Brain (tissue), 1 donor: Measurements from ENCODE around the gene MARK3.

DNA sequence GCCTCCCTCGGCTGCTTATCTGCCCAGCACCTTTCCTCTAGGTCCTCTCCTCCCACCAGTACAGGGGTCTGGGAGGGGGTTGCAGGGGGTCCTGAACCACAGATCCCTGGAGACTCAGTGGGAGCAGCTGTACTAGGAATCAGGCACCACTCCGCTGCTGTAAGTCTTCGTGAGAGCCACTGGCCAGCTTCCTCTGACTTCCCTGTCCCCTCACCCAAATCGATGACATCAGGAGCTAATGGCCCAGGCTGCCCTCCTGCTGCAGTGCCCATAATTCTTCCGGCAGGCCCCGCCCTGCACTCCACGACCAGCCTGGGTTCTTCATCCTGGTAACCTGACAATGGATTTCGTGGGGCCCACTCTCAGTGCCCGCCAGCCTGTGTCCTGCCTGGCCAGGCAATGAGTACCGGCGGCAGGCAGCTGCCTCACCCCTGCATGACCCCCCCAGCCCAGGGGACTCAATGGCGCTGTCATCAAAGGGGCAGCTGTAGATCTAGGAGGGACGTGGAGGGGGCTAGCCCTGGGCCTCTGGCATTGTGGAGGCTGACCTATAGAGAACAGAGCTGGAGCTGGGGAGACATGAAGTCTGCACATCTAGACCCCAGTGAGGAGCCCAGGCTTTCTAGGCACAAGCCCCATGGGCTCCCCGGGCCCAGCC lies 4.9 kb downstream of the ANKRD9 start:
- RRBS, result no CpG with 5 or more reads among the region's 14 CpGs

- RRBS, result no CpG with 5 or more reads among the region's 9 CpGs
Observed at GRCh38 chr14:102696342-102696951, 80.8 kb upstream of the TRAF3 start.

GRCh38 chr14:102768246-102768641 lies 9.0 kb upstream of the TRAF3 start:
- RRBS, result no CpG with 5 or more reads among the region's 7 CpGs

DNA sequence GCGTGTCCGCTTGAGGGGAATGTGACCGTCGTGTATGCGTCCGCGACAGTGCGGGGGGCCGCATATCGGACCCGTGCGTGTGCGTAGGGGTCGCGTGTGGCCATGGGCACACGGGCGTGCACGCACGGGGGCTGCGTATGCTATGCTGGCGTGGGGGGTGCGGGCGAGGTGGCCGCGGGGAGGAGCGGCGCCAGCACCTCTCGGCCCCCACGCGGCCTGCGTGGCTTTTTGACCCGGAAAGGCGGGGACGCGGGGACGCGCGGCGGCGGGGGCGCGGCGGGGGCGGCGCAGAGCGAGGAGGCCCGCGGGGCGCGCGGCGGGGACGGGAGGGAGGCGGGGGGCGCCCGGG lies 396 bp upstream of the TRAF3 start:
- RRBS, result 3% methylated on average over 6 of the region's 56 CpGs

GRCh38 chr14:102819271-102820138 lies 42.3 kb downstream of the TRAF3 start:
- RRBS, result no CpG with 5 or more reads among the region's 18 CpGs

DNA sequence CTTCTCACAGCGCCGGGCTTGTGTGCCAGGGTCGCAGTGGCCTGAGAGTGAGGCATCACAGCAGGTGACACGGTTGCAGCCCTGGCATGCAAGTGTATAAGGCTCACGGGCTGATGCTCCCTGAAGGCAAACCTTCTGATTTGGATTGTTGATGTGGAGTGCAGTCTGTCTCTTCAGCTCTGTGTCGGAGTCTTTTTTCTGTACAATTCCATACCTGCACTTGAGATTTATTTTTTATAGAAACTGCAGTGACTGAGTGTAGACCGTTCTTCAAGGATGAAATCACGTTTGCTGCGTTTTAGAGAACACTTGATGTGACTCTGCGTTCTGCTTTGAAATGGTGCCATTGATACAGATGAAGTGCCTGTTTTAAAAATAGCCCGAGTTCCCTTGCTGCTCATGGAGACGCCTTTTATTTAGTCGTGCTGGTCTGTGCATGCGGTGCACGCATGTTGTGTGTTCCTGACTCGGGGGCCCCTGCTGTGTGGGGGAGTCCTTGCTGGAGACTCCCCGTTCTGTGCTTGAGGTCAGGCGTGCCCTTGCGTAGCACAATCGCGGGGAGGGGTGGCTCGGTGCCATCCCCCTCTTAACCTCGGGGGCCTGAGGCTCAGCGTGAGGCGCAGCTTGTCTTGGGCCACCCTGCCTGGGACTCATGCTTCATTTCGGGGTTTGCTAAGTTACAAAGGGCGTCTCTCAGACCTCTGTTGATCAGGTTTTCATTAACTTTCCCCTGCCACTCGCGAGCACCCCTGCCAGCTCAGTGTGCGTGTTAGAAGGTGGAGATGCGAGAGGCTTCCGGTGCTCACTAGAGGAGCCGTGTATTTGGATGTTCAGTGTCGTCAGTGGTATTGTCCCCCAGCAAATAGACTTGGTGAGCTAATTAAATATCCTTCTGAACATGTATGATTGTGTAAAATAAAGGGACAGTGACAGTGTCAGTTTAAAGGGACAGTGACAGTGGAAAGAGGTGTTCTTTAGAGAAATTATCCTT lies 21.5 kb upstream of the AMN start:
- RRBS, result no CpG with 5 or more reads among the region's 34 CpGs

DNA sequence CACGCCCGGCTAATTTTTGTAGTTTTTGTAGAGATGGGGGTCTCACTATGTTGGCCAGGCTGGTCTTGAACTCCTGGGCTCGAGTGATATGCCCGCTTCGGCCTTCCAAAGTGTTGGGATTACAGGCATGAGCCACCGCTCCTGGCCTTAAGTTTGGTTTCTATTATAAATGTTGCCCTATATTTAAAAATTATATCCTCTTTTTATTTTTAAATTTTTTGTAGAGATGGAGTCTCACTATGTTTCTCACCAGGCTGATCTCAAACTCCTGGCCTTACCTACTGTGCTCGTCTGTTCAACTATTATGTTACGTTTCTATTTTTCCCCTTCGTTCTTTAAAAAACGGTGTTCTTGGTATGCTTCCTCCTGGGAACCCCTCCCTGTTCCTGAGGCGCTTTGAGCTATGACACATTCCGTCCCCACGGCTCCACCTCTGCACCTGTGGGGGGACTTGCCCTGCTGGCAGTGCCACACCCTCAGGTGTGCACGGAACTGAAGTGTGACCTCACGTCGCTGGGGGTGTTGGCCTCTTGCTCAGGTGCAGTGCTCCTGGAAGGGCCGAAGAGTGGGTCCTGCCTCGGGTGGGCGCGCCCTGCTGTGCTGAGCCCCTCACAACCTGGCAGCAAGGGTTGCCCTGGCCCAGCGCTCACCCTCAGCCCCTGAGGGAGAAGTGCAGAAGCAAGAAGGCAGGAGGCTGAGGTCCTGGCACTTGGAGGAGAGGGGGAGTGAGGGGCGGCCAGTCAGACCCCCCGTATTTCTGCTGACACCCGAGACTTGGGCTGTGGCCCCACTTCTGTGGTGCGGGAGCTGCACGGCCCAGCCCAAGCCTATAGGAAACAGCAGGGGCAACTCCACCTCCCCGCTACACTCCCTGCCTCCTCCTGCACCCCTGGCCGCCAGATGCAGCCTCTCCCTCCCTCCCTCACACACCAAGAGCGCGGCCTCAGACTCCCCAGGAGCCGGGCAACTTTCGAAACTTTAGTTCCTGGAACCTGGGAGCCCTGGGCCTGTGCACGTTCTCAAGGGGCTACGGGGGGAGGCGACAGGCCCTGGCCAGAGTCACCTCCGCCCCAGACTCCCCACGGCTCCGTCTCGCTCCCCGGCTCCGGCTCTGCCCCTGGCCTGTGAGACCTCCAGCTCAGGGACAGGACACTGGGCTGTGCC lies 5.0 kb downstream of the AMN start:
- RRBS, result 80% methylated on average over 2 of the region's 41 CpGs

- RRBS, result 5% methylated on average over 33 of the region's 144 CpGs
Observed at GRCh38 chr14:102928400-102929679, 6.4 kb downstream of the AMN start.

GRCh38 chr14:102933285-102934075 lies 11.0 kb downstream of the AMN start:
- RRBS, result no CpG with 5 or more reads among the region's 27 CpGs

DNA sequence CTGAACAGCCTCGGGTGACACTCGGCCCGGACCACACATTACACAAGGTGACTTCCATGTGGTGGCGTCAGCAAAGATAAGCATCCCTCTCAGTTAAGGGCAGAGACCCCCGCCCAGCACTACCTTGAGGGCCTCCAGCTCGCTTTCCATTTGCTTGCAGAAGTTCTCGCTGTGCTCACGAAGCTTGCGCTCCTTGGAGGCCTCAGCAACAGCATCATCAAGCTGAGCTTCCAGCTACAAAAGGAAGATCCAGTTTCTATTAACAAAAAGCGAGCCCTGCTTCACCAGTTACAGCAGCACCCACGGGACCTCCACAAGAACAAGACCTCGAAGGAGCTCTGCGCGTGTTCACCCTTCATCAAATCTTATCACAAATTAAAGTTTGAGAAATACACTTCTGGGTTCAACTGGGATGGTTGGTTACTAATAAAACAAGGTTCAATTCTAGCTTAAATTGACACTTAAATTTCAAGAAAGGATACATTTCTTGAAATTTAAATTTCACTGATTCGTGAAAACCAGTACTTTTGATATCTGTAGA lies 47.6 kb downstream of the AMN start:
- RRBS, result no CpG with 5 or more reads among the region's 15 CpGs

DNA sequence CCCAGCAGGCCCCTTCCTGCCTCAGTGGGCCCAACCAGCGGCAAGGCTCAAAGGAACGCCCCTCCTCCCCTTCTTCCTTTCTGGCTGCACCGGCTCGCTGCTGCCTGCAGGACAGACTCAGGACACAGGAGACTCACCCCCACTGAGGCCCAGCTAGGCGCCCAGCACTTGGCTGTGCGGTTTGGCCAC lies 667 bp downstream of the TNFAIP2 start:
- RRBS, result no CpG with 5 or more reads among the region's 6 CpGs

DNA sequence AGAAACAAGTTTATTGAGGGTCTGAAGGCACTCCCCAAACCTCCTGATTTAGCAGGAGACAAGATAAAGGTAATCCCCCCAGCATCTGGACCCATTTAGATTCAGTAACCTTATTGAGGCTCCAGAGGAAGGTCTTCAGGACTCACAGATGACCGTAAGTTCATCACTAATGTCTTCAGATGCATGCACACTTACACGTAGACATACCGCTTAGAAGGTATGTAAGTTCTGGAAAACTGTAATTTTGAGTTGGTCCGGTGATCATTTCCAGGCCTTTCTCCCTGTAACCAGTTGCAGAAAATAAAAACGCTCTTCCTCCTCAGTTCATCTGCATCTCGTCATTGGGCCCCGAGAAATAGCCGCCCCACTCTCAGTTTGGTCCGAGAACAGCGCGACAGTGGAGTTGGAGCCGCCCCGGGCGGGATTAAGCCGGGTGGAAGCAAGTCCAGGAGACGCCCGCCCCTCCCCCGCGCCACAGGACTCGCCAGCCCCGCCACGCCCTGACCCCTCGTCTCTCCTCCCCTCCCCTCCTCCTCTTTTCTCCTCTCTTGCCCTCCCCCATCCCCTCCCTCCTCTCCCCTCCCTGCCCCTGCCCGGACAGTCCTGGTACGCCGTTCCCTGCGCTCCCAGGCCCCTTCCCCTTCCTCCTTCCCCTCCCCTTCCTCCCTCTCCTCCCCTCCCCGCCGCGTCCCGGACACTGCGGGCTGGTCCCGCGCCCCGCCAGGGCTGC lies 83.7 kb downstream of the TNFAIP2 start:
- RRBS, result 3% methylated on average over 4 of the region's 35 CpGs

- RRBS, result no CpG with 5 or more reads among the region's 5 CpGs
Observed at GRCh38 chr14:103243803-103244472, 90.1 kb upstream of the EIF5 start.

- RRBS, result no CpG with 5 or more reads among the region's 9 CpGs
Observed at GRCh38 chr14:103284803-103285440, 49.1 kb upstream of the EIF5 start.

DNA sequence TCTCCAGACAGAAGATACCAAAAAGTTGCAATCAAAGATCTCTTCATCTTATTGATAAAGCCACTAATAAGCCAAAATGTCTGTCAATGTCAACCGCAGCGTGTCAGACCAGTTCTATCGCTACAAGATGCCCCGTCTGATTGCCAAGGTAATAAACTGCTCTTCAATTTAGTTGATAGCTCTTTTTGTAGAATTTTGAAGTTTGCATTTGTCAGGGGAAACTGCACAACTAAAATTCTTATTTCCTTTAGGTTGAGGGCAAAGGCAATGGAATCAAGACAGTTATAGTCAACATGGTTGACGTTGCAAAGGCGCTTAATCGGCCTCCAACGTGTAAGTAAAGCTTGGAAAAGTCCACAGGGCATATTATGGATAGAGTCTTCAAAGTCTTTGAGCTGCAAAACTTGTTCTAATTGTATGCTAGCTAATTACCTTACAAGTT lies 1.8 kb downstream of the EIF5 start:
- RRBS, result no CpG with 5 or more reads among the region's 8 CpGs

DNA sequence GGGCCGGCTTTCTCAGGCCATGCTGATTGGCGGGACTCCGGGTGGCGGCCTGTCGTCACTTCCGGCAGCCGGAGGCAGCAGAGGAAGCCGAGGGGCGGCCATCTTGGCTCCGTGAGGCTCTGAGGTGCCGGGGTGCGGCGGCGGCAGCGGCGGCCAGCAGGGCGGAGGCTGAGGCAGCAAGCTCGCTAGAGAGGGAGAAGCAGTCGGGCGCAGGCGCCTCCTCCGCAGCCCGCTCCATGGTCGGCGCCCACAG lies at the start of gene MARK3:
Gene MARK3 (plus strand): TSS at position 106 of the 253 bp plus-strand sequence.
- RRBS, result 2% methylated on average over 5 of the region's 25 CpGs

DNA sequence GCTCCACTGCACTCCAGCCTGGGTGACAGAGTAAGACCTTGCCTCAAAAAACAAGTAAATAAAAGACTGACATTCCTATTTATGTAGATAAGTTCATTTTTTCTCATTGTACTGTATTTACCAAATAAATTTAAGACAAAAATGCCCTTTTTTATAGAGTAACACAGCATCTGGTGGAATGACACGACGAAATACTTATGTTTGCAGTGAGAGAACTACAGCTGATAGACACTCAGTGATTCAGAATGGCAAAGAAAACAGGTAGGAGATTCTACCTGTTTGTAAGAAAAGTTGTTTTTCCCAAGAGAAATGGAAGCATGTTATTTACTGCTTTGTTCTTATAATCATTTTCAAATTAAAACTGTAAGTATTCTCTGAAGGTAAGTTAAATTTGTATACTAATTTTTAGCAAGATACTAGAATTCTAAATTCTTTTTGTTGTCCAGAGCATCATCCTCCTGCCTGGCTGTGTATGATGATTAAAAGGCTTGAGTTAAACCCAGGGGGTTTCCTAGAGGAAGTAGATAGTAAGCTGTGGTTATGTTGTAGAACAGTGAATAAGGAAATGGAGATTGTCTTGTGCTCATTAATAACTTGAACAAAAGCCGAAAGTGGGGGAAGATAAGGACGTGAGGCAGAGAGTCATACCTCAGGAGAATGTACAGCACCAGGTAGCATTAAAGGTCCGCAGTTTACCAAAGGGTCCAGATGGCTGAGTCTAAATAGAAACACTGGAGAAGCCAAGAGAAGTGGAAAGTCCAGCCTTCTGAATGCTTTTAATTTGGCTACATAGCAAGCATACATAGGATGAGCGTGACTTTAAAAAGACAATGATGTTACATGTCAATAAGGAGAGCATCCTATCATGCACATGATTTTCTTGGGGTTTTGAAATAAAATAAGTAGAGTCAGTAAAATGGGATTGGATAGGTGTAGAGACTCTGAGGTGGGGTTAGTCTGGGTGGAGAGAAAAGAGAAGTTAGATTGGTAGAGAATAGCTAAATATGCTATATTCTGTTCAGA lies 42.1 kb downstream of the CKB start:
- RRBS, result no CpG with 5 or more reads among the region's 6 CpGs

DNA sequence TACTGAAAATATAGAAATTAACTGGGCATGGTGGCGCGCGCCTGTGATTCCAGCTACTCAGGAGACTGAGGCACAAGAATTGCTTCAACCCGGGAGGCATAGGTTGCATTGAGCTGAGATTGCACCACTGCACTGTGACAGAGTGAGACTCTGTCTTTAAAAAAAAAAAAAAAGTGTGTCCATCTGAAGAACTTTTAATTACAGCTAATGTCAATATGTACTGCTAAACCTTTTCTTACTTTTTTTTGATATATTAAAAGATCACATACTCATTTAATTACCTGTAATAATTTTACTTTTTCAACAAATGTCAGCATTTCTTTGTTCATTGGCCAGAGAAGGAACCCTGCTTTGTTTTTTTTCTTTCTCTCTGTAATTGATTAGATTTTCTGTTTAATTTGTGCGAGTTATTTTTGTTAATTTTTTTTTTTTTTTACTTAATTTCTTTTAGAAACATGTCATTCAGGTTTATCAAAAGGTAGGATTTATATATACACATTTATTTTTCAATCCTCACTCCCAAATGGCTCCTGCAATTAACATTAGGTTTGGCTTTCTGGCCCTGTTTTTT lies 24.5 kb downstream of the CKB start:
- RRBS, result no CpG with 5 or more reads among the region's 5 CpGs

GRCh38 chr14:103518543-103519091 lies 4.0 kb downstream of the CKB start:
- RRBS, result no CpG with 5 or more reads among the region's 9 CpGs

- RRBS, result 2% methylated on average over 30 of the region's 112 CpGs
Observed at GRCh38 chr14:103521179-103521992, 1.2 kb downstream of the CKB start.